Sigmoid colon (tissue), 4 donors: ENCODE measurements around a stretch of chr17.

DNA sequence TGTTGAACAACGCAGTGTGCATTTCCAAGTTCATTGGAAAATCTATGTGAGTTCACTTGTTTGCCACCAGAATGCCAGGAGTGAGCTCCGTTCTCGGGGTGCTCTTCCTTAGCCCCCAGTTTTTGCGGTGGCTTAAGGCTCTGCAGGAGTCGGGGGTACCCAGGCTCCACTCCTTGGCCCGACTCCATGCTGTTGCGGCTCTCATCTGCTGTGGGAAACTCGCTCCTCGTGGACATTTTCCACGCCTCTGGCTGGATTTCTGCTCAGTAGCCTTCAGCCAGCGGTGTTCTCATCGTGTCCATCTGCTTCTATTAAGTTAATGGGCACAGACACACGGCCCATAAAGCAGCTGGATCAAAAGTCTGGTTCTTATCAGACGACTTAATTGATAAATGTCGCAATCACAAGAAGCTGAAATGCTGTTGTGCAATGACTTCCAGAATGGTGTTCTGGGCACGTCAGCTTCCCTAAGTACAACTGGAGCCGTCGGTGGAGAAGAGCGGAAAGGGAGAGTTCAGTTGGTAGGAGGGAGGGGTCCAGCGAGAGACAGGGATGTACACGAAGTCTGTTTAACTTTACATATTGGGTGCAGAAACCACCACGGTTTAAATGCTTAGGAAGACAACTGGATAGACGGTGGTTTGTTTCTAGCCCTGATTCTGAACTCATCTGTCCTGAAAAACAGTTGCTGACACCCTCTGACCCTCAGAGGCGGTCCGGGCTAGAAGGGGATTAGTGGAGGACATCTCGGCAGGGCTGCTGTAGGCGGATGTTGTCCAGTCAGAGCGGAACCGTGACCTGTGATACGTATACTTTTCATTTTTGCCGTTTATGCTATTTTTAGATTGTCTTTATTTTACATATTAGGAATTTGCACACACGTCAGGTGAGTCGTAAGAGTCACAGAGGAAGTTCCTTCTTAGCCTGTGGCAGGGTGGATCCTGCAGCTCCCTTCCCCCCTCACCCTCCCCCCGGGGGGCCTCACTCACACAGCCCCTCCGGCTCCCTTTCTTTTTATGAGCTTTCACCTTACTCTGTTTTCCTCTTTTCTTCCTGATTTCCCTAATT lies 211.5 kb upstream of the CHMP6 start:
- PRO-cap, result no peak
- RAMPAGE, long total RNA, 4 experiments, result no peak in any of the 4 experiments

- PRO-cap, result no peak
- RAMPAGE, long total RNA, 4 experiments, result no peak in any of the 4 experiments
These were observed 199.2 kb upstream of the CHMP6 start for GRCh38 chr17:80792305-80793066.

DNA sequence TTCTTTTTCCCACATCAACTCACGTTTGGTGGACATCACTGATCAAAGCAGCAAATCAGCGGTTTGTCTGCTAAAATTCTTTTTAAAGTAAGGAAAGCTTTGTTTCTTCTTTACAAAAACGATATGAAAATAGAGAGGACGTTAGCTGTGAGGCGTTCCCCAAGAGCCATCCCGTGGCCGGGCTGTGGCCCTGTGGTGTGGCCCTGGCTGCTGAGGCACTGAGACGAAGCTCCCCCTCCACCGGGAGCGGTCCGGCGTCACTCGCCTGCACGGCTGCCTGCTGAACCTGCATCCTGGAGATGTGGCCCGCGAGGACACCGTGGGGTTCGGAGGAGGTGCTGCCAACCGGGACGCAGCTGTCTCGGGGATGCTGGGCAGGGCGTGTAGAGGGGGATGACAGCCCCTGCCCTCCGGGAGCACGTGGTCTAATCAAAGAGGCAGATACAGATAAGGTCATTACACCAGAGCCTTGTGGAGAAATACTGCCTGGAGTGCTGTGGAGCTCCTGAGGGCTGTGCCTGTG lies 105.1 kb upstream of the CHMP6 start:
- PRO-cap, result no peak
- RAMPAGE, long total RNA, 4 experiments, result no peak in any of the 4 experiments

DNA sequence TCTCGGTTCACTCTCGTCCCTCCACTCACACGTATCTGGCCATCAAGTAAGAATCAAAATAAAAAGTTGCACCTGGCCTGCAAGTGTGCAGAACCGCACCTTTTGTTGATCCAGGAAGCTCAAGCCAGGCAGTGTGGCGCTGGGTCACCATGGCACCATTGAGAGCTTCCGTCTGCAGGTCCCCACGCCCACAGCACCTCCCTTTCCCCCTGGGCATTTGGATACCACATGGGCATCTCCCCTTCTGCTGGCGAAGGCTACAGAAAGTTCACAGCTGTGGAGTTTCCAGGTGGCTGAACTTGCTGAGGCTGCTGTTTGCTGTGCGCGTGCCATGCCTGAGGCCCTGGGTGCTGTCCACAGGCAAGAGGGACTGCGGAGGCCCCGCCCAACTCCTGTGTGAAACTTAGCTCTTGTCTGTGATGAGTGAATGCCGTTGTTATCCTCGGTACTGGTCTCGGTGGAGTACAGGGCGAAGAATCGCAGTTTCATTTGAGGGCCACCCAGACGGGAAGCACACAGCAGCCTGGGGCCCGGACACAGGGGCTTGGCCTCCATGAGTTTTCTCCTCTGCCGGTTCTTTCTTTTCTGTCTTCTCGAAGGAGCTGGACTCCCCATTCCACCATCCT lies 90.8 kb upstream of the CHMP6 start:
- PRO-cap, result no peak
- RAMPAGE, long total RNA, 4 experiments, result no peak in any of the 4 experiments

DNA sequence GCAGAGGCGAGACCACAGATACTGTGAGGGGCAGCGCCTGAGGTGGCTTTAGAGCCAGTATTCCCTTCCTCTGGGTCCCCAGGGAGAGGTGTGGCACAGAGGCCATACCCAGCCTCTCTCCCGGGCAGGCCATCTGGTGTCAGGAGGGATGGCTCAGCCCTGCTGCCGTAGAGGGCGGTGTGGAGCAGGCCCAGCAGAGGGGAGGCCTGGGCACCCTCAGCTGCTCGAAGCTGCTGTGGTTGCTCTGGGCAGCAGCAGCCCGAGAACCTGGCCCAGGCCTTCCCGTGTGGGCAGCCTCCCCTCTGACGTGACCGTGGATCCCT lies 32.8 kb upstream of the CHMP6 start:
- PRO-cap, result no peak
- RAMPAGE, long total RNA, 4 experiments, result no peak in any of the 4 experiments

GRCh38 chr17:81023457-81023825 lies 11.5 kb upstream of the BAIAP2 start:
- PRO-cap, result no peak
- RAMPAGE, long total RNA, 4 experiments, result no peak in any of the 4 experiments

- PRO-cap, result no peak
- RAMPAGE, long total RNA, 4 experiments, result no peak in any of the 4 experiments
These were observed 1.2 kb upstream of the BAIAP2 start for GRCh38 chr17:81033494-81034330.

DNA sequence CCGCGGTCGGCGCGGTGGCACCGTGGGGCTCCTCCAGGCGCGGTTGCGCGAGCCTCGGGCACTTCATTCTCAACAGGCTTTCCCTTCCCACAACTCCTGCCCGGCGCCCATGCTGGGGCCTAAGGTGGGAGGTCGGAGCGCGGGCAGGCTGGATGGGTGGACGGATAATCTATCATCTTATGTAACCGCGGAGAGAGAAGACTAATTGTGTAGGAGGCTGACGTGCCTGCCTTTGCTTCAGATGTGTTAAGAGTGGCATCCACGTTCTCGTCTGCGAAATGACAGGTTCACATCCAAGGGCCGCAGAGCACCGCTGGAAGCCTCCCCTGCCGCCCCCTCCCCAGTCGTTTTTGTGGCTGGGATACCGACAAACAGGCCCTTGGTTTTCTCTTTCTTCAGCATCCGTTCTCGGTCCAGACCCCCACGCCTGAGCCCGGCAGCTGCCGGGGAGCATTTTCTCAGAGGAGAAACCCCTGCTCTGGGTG lies 864 bp downstream of the BAIAP2 start:
- PRO-cap, result no peak
- RAMPAGE, long total RNA, 4 experiments, result no peak in any of the 4 experiments

- PRO-cap, result no peak
- RAMPAGE, long total RNA, 4 experiments, result no peak in any of the 4 experiments
These were observed 14.4 kb downstream of the BAIAP2 start for GRCh38 chr17:81049167-81049916.

GRCh38 chr17:81049917-81051079 lies 15.3 kb downstream of the BAIAP2 start:
- PRO-cap, result no peak
- RAMPAGE, long total RNA, 4 experiments, result no peak in any of the 4 experiments

DNA sequence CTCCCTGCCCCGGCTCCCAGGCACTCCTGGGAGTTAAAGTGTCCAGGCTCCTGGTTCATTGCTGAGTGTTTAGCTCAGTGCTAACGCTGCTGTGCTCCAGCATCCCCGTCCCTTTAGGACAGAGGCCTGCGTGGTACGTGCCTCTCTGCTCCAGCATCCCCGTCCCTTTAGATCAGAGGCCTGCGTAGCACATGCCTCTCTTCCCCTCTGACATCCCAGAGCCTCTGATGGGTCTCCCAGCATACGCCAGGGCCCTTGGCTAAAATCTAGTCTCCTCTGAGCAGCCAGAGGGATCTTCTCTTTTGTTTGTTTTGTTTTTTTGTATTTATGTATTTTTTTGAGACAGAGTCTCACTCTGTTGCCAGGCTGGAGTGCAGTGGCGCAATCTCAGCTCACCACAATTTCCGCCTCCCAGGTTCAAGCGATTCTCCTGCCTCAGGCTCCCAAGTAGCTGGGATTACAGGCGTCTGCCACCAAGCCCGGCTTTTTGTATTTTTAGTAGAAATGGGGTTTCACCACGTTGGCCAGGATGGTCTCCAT lies 16.2 kb downstream of the BAIAP2 start:
- PRO-cap, result no peak
- RAMPAGE, long total RNA, 4 experiments, result no peak in any of the 4 experiments

GRCh38 chr17:81052557-81053648 lies 18.0 kb downstream of the BAIAP2 start:
- PRO-cap, result no peak
- RAMPAGE, long total RNA, 4 experiments, result no peak in any of the 4 experiments

DNA sequence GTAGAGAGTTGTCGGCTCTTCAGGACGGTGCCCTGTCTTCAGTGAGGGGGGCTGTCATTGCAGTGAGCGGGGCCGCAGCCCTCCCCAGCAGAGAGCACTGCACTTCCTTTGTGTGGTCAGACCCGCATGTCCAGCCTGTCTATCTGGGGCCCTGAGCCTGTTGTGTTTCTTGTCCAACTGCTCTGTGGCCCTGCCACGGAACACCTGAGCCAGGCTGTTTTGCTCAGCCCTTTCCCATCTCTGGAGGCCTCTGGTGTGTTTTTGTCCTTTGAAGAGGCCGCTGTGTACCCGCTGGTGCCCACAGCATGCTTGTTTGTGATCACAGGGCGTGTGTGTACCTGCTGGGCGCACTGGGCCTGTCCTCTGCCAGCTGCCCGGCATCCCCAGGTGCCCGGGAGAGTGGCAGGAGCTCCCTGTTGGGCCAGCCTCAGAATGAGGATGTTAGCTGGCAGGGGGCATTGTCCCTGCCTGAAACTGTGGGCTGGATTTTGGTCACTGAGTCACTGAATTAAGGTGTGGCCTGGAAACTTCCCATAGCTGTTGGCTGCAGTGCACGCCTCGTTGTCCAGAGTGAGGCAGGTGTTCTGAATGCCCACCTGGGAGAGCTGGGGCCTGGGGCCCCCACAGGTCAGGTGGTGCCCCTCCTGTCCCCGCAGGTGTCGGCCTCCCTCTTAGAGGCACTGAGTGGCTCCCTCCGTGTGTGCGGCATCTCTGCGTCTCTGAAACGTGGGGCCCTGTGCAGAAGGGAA lies 31.1 kb downstream of the BAIAP2 start:
- PRO-cap, result no peak
- RAMPAGE, long total RNA, 4 experiments, result no peak in any of the 4 experiments

- PRO-cap, result no peak
- RAMPAGE, long total RNA, 4 experiments, result no peak in any of the 4 experiments
These were observed 22.4 kb upstream of the PVALEF start for GRCh38 chr17:81142870-81143353.

DNA sequence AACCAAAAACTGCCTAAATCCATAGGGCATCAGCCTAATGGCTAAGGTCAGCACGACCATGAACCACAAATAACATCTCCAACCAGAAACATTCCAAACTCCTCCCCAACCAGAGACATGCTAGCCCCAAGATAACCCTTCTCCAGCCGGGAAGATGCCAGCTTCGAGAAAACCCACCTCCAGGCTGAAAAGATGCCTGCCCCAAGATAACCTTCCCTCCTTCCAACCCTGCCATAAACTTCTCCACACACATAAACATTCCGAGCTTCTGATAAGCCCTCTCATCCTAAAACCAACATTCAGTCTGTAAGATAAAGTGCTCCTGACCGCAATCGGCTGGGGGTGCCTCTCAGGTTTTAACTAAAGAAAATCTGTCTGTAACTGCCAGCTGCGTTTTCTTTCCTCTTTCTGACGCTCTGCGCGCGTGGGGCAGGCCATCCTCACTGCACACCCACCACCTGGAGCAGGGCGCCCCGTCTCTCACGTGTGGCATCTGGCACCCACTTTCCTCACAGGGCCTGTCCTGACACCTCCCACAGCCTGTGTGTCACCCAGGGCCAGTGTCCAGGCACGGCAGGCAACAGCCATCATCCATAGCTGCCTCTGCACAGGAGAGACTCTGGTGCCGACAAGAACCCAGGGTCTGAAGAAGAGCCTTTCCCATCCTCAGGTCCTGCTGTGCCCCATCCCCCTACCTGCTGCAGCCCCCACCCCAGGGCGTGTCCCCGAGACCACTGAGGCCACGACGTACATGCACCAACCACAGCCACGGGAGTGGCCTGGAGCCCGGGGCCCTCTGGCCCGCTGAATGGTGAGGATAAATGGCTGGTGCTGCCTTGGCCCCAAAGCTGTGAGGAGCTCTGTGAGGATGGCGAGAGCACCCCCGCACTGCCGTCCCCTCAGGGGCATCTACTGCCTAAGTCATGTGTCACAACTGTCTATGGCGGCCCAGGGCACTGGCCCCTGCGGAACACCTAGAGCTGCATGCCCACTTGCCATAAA lies 3.7 kb downstream of the TEPSIN start:
- PRO-cap, result no peak
- RAMPAGE, long total RNA, 4 experiments, result no peak in any of the 4 experiments

- PRO-cap, result no peak
- RAMPAGE, long total RNA, 4 experiments, result no peak in any of the 4 experiments
These were observed 8.9 kb upstream of the SLC38A10 start for GRCh38 chr17:81303920-81304397.

DNA sequence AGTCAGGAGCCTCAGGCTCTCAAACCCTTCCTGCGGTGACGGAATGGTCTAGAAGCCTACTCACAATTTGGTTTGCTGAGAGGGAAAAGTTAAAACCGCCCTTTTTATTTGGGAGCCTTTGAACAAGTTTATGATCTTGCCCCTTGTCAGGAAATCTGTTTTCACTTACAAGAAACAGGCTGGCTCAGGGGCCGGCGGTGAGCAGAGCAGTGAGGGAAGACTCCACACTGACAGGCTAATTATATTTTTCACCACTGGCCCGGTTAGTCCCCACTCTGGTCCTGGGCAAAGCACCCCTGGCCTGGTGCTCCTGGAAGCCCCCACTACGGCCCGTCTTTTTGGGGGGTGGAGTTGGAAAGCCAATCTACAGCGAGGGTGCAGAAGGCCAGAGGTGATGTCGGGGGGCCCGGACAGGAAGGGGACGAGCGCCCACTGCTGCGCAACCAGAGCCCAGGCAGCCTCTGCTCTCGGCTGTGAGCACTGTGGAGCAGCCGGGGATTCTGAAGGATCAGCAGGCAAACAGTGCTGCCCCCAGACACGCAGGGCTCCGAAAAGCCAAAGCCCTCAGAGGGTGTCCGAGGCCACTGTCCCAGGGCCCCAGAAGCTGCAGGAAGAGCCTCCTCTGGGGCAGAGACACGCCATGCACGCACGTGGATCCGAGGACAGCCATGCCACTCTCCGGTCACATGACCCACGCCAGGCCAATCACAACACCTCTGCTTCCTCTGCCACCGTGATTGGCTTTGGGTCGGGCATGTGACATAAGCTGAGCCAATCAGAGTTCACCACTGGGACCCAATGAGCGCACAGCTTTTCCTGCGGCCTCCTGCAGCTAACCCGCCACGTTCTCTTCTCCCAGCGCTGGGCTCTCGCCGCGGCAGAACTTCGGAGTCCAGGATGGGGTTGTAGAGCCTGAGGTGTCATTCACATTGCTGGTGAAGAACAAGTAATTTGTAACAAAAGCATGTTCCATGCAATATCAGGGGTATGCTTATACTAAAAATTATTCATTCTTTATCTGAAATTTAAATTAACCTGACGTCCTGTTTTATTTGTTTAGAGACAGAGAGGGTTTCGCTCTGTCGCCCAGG lies 40.8 kb downstream of the ACTG1 start:
- PRO-cap, result no peak
- RAMPAGE, long total RNA, 4 experiments, result no peak in any of the 4 experiments

- PRO-cap, result no peak
- RAMPAGE, long total RNA, 4 experiments, result no peak in any of the 4 experiments
These were observed 24.8 kb downstream of the ACTG1 start for GRCh38 chr17:81487716-81488256.

DNA sequence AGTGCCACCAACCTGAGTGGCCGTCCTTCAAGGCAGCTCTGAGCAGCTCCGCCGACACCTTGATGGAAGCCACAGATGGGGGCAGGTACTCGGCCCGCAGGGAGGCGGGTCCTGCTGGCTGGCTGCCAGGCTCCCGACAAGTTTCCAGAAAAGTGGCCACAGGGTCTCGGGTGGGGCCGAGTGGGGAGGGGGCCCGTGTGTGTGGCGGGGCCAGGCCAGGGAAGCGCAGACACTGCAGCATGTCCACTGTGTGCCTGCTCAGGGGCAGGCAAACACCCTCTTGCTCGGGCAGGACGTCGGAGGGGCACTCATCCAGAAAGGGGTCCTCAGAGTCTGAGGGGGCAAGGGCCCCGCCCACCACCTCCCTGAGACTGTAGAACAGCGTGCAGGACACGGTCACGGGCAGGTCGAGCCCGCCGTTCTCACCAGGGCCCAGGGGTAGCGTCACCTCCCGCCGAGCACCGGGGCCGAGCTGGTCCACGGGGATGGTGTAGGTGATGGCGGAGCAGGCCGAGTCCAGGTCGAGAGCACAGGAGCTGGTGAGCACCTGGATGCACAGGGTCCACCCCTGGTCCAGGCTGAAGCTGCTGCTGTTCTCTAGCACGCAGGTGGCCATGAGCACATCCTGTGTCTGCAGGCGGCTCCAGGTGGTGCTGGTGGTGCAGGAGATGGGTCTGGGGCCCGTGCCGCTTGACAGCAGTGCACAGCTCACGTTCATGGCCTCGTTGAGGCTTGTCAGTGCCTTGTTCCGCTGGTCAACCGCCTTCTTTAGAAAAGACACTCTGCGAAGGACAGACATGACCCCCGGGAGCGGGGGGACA lies 5.0 kb downstream of the FAAP100 start:
- PRO-cap, result no peak
- RAMPAGE, long total RNA, 4 experiments, result no peak in any of the 4 experiments

- PRO-cap, result no peak
- RAMPAGE, long total RNA, 4 experiments, result no peak in any of the 4 experiments
These were observed 1.4 kb downstream of the NPLOC4 start for GRCh38 chr17:81635321-81636028.